ReNcell CX (cell line): Measurements from ENCODE around the genes KEAP1 and ATG4D.

DNA sequence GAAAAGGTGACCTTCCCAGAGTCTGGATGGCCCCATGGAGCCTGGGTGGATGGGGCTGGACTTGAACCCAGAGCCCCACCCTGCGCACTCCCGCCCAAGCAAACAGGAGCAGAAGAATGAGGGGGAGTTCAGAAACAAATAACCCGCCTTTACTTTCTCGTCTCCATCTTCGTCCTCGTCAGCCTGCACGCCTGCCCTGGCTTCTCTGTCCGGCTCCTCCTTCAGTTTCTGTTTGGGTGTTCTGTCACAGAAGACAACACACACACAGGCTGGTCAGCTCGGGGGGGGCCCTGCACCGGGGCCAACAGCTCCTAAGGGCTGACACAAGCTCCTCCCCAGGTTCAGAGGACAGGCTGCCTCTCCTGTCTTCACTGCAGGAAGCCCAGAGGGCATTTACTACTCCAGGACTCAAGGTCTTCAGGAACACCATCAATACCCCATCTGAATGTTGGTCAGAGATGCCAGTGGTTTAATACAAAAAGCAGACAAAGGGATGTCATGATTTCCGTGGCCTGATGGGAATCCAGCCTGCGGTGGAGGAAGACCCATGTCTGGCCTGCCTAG is 28.2 kb downstream of the DNMT1 start:
- PRO-cap = no peak

- PRO-cap = no peak
Measured at GRCh38 chr19:10198715-10199086, 3.9 kb upstream of the DNMT1 start.

GRCh38 chr19:10238366-10238803 is 7.3 kb upstream of the S1PR2 start:
- PRO-cap = no peak

GRCh38 chr19:10282792-10283756 is 3.7 kb upstream of the ICAM4 start:
- PRO-cap = no peak

DNA sequence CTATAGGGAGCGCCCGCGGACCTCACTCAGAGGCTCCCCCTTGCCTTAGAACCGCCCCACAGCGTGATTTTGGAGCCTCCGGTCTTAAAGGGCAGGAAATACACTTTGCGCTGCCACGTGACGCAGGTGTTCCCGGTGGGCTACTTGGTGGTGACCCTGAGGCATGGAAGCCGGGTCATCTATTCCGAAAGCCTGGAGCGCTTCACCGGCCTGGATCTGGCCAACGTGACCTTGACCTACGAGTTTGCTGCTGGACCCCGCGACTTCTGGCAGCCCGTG is 671 bp downstream of the ICAM4 start:
- PRO-cap = no peak

DNA sequence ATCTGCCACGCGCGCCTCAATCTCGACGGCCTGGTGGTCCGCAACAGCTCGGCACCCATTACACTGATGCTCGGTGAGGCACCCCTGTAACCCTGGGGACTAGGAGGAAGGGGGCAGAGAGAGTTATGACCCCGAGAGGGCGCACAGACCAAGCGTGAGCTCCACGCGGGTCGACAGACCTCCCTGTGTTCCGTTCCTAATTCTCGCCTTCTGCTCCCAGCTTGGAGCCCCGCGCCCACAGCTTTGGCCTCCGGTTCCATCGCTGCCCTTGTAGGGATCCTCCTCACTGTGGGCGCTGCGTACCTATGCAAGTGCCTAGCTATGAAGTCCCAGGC is 978 bp downstream of the ICAM4 start:
- PRO-cap = no peak

GRCh38 chr19:10290212-10290461 is 385 bp downstream of the ICAM5 start:
- PRO-cap = no peak

GRCh38 chr19:10316892-10317905 is 1.4 kb upstream of the FDX2 start:
- PRO-cap = no peak

DNA sequence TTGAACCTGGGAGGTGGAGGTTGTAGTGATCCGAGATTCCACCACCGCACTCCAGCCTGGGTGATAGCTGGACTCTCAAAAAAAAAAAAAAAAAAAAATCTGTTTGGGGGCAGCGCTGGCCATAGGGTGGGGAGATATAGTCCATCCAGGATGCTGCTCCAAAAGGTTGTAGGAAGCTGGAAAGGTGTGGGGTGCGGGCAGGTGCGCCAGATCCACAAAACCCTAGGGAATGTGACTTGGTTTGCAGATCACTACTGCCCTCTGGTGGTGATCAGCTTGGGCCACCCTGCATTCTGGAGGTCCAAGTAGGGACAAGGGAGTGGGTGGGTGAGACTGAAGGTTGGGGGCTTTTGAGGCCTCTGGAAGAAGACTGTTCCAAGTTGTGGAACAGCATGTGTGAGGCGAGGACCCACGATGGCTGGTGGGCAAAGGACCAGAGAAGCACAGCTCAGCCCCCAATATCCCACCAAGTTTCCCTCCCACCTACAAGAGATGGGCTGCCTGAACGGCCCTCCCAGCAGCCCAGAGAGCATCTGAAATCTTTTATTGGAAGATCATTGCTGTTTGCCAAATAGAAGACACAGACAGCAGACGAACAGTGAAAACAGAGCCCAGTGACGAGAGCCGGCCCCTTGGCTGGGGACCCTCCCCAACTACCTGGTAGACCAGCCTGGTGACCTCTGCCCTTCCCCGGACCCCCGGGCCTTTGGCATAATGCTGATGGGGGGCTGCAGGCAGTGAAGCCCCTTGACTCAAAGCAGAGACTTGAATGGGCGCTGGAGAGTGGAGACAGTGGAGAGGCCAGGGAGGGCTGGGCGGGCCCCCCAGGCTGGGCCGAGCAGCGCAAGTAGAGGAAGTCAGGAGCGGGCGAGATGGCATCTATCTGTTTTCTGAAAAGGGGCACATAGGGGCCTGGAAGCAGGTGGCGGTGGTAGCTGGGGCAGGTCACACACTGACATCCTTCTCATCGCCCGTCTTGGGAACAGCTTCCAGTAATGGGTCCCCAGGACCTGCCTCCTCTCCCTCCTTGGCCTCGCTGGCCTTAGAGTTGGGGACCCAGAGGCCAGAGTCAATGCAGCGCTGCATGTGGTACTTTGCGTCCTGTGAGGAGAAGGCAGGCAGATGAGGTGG is 10.6 kb upstream of the TYK2 start:
- PRO-cap = no peak

DNA sequence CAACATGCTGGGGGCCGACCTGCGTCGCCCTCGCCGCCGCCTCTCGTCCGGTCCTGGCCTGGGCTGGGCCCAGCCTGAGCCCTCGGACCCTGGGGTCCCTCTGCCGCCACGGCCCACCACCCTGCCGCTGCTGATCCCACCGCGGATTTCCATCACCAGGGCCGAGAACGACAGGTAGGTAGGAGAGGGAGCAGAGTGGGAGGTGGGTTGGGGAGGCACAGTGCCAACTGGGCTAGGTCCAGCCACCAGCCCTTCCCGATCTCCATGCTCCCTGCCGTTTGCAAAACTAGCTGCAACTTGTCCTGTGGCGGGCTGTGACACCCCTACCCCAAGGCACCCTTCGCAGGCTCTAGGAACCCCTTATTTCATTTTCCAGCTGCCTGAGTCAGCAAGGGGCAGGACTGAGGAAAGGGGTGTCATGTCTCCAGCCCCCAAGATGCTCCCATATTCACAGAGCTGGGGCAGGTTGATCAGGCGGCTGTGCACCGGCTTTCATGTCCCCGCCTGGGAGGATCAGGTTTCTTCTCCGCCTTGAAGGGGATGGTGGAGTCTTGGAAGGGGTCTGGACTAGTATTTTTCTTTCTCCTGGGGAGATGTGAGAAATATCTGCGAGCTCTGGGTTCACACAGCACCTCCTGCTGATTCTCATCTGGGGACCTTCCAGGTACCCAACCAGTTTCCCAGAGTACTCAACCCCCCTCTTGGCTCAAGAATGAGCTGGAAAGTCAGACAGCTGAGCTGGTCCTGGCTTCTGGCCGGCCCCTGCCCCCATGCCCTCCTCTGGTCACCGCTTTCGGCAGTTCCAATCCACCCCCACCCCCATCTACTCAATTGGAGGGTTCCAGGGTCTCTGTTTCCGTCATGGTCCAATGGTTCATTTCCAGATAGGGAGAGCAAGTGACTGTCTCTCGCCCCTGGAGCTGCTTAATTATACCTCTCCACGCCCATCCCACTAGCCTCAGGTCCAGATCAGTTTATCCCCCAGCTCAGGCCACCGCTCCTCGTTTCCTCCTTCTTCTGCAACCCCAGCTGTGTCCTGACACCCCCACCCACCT is 2.3 kb upstream of the PDE4A start:
- PRO-cap = no peak

GRCh38 chr19:10502530-10503099 is 541 bp downstream of the KEAP1 start:
- PRO-cap = bidirectional peak, plus-strand start at chr19:10502944, minus-strand start at chr19:10502719

DNA sequence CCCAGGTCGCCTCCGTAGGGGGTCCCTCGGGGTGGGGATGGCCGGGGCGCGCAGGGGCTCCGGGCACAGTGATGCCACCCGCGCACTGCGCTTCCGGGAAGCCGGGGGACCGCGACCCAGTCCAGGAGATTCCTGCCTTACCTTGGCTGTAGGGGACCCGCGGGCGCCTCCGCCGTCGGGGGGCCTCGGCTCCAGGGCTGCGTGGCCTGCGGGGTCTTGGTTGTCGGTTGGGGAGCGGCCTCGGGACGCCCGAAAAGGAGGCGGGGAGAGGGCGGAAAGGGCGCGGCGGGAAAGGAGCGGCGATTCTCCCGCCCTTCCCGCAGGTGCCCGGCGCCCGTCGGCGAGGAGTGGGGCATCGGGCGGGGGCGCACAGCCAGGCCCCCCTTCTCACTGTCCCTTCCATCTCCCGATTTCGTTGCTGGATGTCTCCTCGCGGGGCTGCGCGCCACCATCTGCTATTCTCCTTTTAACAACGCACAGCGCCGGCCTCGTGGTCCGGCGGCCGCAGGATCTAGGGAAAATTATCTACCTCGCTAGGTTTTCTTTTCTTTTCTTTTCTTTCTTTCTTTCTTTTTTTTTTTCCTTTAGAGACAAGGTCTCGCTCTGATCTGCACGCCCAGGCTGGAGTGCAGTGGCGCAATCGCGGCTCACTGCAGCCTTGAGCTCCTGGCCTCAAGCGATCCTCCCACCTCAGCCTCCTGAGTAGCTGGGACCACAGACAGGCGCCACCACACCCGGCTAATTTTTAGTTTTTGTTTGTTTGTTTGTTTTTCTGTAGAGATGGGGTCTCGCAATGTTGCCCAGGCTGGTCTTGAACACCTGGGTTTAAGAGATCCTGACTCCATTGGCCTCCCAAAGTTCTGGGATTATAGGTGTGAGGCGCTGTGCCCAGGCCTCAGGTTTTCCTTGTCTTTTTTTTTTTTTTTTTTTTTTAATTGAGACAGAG is at the start of gene KEAP1:
TSS of gene KEAP1 (minus strand) at position 257 of the 946 bp plus-strand sequence.
- PRO-cap = bidirectional peak, plus-strand start at position 273 of the sequence, minus-strand start at position 223 of the sequence; bidirectional peak, plus-strand start at position 353 of the sequence, minus-strand start at position 336 of the sequence; unidirectional peak, minus-strand start at position 448 of the sequence

GRCh38 chr19:10543442-10544616 is at the start of gene ATG4D:
Gene ATG4D (plus strand): TSS chr19:10543904.
- PRO-cap = bidirectional peak, plus-strand start at chr19:10543903, minus-strand start at chr19:10543829

DNA sequence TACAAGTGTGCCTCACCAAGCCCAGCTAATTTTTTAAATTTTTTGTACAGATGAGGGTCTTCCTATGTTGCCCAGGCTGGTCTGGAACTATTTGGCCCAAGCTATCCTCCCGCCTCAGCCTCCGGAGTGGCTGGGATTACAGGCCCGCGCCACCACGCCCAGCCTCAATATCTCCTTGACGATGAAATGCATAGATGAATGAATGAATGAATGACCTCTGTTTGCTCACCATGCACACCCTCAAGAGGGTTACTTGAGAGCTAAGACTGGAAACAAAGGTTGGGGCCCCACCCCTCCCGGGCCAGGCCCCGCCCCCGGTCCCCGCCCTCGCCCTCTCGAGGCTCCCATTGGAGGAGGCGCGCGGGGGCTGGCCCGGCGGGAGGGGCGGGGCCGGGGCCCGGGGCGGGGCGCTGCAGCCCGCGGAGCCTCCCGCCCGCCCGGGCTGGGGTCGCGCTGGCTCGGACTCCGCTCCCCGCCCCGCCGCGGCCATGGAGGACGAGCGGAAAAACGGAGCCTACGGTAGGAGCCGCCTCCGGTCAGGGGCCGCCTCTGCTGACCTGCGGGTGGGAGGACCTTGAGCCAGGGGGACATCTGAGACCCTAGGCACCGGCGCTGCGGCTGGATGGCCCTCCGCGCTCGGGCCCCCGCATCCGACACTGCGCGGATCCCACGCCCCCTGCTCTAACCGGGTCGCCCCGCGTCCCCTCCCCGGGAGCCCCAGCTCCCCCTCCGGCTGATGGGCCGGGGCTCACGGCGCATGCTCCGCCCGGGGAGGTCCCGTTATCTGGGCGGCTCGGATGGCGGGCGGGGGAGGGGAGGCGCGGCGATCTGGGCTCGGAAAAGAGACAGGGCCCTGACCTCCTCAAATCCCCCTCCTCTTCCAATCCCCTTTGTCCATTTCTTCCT is 15.2 kb upstream of the AP1M2 start:
- PRO-cap = unidirectional peak, plus-strand start at position 462 of the sequence; bidirectional peak, plus-strand start at position 795 of the sequence, minus-strand start at position 753 of the sequence

GRCh38 chr19:10604029-10605255 is 17.3 kb upstream of the AP1M2 start:
- PRO-cap = no peak

- PRO-cap = no peak
Measured at GRCh38 chr19:10646577-10647220, 7.4 kb upstream of the ILF3 start.

DNA sequence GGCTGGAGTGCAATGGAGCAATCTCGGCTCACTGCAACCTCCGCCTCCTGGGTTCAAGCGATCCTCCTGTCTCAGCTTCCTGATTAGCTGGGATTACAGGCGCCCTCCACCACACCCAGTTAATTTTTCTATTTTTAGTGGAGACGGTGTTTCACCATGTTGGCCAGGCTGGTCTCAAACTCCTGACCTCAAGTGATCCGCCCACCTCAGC is 1.7 kb upstream of the ILF3 start:
- PRO-cap = no peak

DNA sequence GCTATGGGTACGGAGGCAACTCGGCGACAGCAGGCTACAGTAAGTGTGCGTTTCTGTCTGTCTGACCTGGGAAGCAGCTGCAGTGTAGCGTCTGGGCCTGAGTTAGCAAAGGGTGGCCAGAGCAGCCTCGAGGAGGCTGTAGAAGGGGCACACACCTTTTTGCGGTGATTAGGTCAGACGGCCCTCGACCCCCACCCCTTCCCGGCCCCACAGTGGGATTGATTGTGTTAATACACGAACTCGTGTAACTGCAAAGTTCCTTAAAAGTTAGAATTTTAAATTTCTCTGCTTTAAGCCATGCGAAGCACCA is 17.4 kb upstream of the QTRT1 start:
- PRO-cap = no peak

GRCh38 chr19:10694312-10695423 is 6.6 kb upstream of the QTRT1 start:
- PRO-cap = no peak

GRCh38 chr19:10763343-10764124 is 45.7 kb downstream of the DNM2 start:
- PRO-cap = no peak